Anterior vena cava (tissue), 1 donor: ENCODE data around the genes NAT10 and FJX1.

- PRO-cap, result no peak
These were observed 989 bp downstream of the CAPRIN1 start for GRCh38 chr11:34052678-34052761.

DNA sequence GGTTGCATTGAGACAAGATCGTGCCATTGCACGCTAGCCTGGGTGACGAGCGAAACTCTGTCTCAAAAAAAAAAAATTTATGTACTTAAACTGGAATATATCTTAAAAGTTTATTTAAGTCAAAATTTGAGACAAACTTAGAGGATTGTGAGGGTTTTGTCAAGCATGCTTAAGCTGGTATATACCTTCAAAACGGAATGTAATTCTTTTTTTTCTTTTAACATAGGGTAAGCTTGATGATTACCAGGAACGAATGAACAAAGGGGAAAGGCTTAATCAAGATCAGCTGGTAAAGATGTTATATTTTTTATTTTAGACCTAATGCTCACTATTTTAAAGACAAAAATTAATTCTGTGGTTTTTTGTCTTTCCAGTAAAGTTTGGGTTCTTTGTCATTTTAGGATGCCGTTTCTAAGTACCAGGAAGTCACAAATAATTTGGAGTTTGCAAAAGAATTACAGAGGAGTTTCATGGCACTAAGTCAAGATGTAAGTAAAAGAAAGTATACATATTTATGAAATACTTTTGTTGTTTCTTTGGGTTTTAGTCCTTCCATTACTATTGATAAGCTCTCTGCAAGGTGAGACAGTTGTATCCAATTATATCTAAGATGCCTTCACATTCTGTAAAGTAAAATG, 20.1 kb downstream of the CAPRIN1 start:
- PRO-cap, result no peak

GRCh38 chr11:34093101-34093809, 12.2 kb upstream of the NAT10 start:
- PRO-cap, result no peak

DNA sequence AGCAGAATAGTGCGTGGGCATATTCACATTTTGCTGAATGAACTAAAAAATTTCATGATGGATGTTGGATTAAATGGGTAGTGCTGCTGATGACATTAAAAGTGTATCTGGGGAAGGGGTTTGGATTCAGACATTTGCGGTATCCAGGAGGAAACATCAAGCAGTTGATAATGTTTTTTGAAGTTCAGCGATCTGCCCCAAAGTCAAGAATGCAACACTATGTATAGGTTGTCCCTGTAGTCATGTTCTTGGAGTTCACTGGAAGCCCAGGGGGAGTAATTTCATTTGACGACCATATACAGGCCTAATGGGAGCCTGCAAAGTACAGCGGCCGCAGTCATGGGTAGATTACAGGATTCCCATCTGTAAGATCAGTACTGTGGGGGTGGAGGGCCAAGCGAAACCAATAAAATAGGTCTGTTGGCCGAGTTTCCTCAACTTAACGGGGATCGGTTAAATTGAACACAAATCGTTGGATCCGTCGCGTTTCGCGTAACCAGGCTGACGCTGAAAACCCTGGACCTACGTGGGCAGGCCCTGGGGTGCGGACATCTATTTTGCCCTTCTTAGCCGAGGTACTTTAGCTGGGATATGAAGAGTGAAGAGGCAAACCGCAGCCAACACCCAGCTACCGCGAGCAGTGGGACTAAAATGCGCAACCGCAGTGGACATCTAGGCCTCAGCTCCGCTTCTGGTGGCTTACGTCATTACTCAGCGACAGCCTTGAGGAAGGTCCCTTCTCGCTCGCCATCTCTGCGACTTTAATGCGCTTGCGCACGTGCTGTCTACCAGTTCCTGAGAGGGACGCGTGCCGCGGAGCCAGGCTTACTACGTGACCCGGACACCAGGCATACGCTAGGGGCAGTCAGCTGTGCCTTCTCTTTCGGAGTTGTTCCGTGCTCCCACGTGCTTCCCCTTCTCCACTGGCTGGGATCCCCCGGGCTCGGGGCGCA, at the start of gene NAT10:
NAT10 (plus strand) TSS at position 791 of the 953 bp plus-strand sequence.
- PRO-cap, result bidirectional peak, plus-strand start at position 791 of the sequence, minus-strand start at position 642 of the sequence

DNA sequence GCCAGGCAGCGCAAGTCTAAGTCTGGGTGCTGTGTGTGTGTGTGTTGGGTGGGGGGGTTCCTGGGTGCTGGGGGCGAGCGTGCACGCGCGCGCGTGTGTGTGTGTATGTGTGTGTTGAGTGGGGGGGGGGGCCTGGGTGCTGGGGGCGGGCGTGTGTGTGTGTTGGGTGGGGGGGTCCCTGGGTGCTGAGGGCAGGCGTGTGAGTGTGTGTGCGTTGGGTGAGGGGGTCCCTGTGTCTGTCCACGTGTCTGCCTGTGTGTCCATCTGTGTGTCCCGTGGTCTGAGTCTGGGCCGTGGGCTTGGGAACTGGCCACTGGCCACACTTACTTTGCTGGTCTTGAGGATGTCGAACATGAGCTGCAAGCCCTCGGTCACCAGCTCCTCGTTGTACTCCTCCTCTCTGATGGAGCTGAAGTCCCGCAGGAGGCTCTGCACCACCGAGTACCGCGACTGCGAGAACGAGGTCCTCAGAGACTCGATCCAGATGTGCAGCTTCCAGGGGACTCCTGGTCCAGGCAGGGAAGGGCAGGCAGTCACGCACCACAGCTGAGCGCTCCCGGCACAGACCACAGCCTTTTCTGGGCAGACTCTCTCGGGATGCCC, 55.2 kb downstream of the NAT10 start:
- PRO-cap, result no peak

DNA sequence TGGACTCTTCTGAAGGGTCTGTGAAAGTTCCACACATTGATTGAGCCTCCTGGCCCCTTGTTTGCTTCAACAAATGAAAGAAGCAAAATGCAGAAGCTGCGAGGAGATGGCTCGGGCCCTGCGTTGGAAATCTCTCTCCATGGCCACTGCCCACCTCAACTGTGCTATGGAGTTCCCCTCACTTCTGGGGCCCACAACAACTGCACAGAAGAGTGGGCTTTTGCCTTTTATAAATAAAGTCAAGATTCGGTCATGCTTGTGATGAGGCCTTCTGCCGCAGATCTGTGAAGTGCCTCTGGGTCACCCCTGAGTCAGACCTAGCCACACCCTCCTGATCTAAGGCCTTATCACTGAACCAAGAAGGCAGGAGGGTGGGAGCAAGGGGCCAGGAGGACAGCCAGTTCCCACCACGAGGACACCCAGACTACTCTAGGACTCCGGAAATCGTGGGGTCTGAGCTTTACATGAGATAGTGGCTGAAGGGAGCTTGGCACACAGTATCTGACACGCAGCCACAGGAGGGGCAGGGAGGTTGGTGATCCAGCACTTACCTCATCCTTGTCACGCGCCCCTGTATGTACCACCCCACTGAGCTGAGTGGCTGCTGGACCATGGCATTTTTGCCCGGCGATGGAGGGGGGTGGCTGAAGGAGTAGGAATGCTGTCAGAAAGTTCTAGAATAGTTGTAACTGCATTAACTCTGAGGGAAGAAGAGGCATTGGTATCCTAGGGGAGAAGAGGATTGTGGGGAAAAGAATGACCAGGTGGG, 115.7 kb downstream of the ABTB2 start:
- PRO-cap, result no peak

DNA sequence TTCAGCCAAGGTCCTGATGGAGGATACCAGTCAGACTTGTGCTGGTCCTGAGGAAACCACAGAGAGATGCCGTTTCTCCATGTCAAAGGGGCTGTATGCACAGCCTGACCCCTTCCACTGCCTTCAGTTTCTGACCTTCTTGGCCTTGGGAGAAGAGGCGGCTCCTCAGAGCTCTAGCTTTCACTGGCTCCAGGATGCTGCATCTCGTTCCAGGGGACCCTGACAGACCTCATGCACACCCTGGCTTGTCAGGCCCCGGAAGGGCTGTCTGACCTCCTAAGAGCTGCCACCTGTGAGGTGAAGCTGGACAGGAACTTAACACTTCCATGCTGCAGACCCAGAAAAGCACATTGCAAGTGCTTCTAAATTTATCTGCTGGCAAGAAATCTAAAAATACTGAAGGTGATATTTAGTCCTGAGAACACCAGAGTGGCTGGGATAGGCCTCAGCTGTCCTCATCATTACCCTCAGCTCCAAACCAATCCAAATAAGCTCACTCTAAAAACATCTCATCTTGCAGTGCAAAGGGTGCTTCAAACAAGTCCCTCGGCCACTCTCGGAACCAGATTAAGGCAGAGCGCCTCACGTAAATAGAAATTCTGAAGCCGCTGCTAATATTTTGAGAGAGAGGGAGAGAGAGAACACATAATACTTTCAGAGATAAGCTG, 46.7 kb downstream of the ABTB2 start:
- PRO-cap, result no peak

- PRO-cap, result no peak
These were observed 12.1 kb downstream of the ELF5 start for GRCh38 chr11:34501381-34502060.

- PRO-cap, result no peak
These were observed 38.8 kb upstream of the ELF5 start for GRCh38 chr11:34552457-34552769.

- PRO-cap, result no peak
These were observed 3.2 kb downstream of the APIP start for GRCh38 chr11:34912889-34913485.

DNA sequence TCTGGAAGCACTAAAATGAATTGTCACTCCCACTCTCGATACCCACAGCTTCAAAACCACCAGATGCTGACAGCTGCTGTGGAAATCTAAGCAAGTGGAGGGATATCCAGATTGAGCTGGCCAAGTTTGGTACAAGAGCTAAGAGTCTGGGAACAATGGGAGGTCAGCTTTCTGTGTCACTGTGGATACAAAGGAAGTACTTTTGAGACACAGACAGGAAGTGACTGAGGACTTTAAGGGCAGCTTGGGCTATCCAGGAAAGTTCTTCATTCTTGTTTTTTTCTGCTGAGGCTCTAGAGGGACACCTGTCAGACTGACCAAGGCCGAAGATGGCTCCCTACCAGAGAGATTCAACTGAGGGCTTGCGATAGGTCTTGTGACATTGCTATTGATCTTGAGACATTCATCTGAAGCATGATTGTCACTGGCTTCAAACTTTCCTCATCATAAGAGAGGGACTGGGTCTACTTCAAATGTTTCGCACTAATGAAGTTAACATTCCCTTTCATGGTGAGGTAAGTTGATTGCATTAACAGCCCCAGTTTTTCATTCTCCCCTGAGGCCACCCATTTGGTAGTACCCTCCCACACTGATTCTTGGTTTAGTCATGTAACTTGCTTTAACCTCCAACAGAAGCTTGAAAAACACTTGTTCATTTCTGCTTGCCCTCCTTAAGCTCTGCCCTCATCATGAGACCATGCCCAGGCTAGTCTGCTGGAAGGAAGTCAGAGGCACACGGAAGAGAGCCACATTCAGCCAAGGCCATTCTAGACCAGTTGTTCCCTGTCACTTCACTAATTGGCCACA, 51.0 kb upstream of the CD44 start:
- PRO-cap, result no peak

DNA sequence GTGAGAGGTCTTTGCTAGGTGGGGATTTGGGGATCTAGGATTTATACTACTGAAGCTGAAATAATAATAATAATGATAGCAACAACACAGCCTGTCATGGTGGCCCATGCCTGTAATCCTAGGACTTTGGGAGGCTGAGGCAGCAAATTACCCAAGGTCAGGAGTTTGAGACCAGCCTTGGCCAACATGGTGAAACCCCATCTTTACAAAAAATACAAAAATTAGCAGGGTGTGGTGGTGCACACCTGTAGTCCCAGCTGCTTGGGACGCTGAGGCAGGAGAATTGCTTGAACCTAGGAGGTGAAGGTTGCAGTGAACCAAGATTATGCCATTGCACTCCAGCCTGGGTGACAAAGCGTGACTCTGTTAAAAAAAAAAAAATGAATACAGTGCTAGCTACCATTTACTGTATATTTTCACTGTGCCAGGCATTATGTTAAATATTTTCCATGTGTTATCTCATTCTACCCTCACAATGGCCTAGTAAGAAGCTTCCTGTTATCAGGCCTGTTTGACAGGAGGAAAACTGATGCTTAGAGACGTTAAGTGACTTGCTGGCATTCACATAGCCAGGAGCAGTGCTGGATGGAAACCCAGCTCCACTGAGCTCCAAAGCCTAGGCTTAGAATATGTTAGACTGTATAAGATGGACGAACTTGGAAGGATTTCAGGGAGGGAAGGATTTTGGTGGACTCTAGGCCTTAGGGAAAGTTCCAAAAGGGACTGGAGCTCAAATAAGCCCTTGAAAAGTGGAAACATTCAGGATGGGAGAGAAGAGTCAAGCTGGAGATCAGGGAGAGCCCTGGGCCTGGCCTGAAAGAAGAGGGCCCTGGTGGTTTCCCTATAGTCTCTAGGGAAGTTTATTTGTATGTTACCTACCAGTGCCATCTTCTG, 1.9 kb downstream of the CD44 start:
- PRO-cap, result no peak

DNA sequence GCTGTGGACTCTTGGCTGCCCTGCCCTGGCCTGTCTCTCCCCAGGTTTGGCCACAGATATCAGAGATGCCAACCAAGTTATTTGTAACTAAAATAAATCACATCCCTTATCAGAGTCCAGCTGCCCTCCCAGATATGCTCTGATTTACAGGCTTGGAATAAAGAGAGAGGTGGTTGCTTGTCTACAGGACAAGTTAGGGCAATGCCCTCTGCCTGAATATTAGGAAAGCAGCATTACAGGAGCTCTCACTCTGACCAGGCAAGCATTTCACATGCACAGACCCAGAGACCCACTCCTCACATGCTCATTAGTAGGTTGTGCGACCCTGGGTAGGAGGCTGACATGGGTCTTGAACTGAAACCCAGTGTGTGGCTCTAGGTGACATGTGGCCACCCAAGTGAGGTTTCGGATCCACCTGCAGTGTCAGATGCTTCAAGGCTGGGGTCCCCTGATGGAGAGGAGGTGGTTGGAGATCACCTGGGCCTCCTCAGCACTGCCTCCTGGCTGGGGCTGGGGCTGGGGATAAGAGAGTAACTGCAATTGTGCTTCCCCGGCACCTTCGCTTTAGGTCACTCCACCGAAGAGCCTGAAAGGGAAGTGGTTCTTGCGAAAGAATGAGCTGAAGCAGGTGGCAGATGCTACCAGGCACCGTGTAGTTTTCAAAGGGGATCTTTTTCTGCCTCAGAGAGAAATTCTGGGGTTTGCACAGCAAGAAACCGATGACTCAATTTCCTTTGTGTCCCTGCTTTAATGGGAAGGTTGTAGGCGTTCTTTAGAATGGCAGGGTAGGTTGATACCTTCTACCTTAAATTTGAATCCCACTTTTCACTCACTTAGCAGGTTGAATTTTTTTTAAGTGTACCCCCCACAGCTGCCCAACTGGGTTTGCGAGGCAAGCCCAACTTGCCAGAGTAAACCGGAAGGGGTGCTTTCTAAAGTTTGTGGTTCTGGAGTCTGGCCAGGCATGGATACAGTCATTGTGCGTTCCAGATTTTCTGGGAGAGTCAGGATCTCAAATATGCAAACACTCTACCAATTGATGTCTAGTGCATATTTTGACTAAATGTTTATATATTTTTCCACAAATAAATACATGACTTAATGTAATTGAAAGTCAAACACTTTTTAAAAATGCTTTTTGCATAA, 5.1 kb downstream of the CD44 start:
- PRO-cap, result no peak

GRCh38 chr11:35216936-35217790, 78.2 kb downstream of the CD44 start:
- PRO-cap, result no peak

GRCh38 chr11:35247936-35248415, 109.0 kb downstream of the CD44 start:
- PRO-cap, result no peak

- PRO-cap, result no peak
These were observed 76.0 kb downstream of the SLC1A2 start for GRCh38 chr11:35343405-35343749.

GRCh38 chr11:35359304-35359937, 59.9 kb downstream of the SLC1A2 start:
- PRO-cap, result no peak

DNA sequence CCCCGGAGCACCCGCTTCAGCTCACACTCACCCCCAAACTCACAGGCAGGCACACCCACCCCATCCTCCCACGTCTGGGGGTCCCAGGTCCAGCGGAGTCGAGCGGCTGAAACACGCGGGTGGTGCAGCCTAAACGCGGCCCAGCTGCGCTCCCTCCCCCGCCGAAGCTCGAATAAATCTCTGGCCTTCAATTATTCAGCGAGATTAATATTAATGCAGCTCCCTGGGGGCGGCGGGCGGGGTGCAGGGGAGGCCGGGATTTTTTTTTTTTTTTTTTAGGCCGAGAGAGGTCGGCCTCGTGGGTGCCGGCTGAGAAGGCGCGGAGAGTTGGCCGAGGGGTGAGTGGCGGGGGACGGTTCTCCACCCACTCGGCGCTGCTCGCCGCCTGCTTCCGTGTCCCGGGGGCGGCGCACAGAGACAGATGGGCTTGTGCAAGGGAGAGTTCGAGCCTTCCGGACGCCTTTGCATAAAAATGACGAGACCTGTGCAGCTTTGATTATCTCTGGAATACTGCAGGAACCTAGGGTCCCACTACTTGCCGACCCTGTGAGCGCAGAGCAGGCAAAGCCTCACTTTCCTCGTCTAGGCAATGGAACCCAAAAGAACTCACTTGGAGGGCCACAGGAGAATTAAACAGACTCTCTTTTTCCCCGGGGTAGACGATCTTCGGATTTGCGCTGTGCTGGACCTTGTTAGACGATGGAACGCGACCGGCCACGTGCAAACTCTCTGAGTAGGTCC, 689 bp upstream of the SLC1A2 start:
- PRO-cap, result no peak

DNA sequence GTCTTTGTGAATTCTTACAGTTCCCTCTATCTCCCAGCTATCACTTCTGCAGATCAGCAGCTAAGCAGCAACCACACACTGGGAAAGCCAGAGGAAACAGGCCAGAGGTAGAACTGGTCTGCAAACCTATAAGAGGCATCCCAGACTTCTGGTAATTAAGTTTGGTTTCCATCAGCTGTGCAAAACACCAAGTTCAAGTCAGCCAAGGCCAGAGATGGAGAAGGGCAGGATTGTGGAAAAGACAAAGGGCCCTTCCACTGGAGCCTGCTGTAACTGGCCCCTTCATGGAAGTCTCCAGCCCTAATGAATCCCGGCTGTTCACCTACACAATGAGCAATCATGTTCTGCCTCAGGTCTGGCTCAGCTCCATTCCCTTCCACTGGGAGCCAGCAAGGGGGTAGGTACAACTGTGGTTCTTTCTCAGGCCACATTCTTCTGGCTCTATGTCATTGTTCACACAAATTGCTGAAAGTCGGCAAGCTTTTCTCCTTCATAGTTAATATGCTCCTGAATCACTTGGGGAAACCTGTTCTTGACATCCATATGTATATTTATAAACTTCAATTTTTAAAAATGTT, 4.7 kb upstream of the PAMR1 start:
- PRO-cap, result no peak

- PRO-cap, result unidirectional peak, plus-strand start at chr11:35617992
These were observed at the start of gene FJX1 for GRCh38 chr11:35617464-35618684. Gene FJX1, plus strand, starts transcription at chr11:35618460.